GM12892 (cell line): ENCODE measurements around the gene CALD1.

- RRBS = no CpG with 5 or more reads among the region's 4 CpGs
These were observed 41.5 kb upstream of the CALD1 start for GRCh38 chr7:134737906-134738311.

- RRBS = no CpG with 5 or more reads among the region's 6 CpGs
These were observed 36.9 kb upstream of the CALD1 start for GRCh38 chr7:134742058-134743349.

- RRBS = no CpG with 5 or more reads among the region's 18 CpGs
These were observed at the start of gene CALD1 for GRCh38 chr7:134778994-134779991. CALD1 (plus strand) TSS chr7:134779634.

DNA sequence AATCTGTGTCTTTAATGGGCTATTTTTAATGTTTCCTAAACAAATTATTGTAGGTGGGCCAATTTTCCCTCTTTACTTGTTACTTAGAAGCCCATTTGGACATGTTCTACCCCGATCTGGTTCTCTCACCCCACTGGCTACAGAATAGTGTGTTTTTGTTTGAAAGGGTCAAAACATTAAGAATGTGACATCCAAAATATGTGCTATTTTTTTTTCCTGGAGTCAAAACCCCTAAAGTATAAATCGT, 32.2 kb downstream of the CALD1 start:
- RRBS = no CpG with 5 or more reads among the region's 2 CpGs

DNA sequence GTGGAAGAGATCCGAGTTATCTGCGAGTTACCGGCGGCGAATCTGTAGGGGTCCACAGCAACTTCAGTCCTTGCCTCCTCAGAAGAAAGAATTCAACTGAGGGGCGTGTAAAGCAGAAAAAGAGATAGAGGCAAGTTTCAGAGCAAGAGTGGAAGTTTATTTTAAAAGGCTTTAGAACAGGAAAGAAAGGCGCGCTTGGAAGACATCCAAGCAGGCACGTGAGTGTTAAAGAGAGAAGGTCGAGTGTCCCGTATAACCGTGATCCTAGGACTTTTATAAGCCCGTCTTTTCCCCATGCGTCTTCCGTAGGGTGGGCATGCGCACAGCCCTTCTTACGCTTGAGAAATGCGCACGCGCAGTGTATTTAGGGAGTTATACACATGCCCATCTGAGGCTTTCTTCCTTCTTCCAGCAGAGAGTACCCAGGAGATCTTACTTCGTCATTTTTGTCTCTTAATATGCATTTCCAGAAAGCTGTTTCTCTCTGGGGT, 52.4 kb downstream of the CALD1 start:
- RRBS = no CpG with 5 or more reads among the region's 21 CpGs

GRCh38 chr7:134864796-134865989, 85.8 kb downstream of the CALD1 start:
- RRBS = no CpG with 5 or more reads among the region's 12 CpGs

DNA sequence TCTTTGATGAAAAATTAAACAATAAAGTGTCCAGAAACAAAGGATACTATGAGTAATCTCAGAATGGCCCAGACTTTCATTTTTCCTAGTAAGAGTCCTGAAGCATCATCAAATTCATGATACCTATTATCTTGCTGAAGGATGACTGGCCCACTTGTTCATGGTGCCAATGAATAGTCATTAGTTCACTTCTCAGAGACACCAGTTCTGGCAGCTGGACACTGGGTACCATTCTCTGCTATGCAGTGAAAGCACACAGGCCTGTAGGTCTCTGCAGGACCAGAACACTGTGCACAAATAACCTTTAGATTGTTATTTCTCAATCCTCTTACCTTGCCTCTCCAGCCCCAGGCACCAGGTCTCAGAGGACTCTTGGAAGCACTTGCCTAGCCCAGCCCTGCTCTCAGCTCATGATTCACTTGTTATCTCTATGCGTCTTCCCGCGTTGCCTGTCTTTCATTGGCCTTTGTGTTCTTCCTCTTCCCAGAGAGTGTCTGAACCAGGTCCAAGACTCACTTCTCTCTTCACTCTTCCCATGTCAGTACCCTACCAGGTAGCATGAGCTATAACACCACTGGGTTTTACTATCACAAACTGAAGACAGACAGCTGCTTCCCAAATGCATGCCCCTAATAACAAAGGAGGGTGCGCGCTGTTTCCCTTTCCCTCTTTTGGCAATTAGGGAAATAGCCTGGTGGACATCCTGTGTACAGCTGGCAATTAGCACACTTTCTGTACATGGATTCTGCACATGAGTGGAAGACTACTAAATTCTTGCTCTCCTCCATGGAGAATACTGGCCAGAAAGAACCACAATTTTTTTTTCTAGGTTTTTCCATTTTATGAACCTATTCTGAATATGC, 97.9 kb upstream of the AGBL3 start:
- RRBS = no CpG with 5 or more reads among the region's 5 CpGs

- RRBS = no CpG with 5 or more reads among the region's 6 CpGs
These were observed 50.7 kb upstream of the AGBL3 start for GRCh38 chr7:134935566-134936109.

- RRBS = no CpG with 5 or more reads among the region's 14 CpGs
These were observed 7.0 kb upstream of the CYREN start for GRCh38 chr7:135177331-135178133.

GRCh38 chr7:135205656-135206477, 5.5 kb downstream of the WDR91 start:
- RRBS = no CpG with 5 or more reads among the region's 13 CpGs

DNA sequence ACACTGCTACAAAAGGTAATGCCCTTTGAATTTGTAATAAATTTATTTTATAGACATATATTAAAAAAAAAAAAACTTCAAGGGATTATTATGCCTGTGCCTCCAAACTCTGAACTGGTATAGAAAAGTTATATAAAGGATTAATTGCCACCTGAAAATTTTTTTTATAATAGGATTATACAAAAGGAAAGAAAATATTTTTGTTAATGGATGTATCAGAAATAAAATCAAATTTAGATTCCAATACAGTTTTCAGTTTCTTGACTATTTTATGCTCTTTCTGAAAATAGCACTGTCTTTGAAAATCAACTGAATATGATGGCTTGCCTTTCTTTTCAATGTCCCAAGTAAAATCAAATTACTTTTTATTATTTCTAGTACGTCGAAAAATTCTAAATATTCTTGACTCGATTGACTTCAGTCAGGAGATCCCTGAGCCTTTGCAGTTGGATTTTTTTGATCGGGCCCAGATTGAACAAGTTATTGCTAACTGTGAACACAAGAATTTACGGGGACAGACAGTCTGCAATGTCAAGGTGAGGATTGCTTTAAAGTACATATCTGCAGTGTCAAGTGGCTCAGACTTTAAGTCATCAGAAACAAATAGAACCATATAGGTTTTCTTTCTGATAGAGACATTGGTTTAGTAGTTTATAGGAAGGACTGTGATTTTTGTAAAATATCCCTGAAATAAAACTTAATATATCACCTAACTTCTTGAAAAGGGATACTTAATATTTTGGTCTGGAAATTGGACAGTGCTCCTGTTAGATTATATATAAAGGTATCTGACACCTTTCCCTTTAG, 45.4 kb upstream of the STMP1 start:
- RRBS = no CpG with 5 or more reads among the region's 5 CpGs

DNA sequence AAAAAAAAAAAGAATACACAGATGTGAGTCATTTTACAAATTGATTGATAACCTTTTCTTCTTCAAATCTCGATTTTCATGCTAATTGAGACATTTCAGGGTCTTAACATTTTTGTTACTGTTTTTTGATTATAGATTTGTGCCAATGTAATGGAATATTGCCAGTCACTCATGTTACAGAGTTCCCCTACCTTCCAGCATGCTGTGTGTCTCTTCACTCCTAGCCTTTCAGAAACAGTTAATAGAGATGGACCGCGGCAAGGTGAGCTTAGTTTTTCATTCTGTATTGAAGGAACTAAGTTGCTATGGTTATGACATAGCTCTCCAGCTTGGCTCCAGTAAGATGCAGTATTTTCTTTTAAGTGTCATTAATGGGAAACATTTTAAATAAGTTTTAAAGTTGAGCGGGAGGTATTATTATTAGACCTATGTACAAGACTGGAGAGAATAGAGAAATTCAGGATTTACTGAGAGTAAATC, 23.9 kb upstream of the STMP1 start:
- RRBS = no CpG with 5 or more reads among the region's 4 CpGs

- RRBS = no CpG with 5 or more reads among the region's 5 CpGs
These were observed 20.8 kb upstream of the FAM180A start for GRCh38 chr7:135769286-135769840.

DNA sequence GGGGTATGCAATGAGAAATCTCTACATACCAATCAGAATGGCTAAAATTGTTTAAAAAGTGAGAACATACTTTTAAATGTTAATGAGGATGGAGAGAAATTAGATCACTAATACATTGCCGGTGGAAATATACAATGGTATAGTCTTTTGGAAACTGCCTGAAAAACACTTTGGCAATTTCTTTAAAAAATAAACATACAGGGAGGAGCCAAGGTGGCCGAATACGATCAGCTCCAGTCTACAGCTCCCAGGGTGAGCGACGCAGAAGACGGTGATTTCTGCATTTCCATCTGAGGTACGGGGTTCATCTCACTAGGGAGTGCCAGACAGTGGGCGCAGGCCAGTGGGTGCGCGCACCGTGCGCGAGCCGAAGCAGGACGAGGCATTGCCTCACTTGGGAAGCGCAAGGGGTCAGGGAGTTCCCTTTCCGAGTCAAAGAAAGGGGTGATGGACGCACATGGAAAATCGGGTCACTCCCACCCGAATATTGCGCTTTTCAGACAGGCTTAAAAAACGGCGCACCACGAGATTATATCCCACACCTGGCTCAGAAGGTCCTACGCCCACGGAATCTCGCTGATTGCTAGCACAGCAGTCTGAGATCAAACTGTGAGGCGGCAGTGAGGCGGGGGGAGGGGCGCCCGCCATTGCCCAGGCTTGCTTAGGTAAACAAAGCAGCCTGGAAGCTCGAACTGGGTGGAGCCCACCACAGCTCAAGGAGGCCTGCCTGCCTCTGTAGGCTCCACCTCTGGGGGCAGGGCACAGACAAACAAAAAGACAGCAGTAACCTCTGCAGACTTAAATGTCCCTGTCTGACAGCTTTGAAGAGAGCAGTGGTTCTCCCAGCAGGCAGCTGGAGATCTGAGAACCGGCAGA, 37.2 kb upstream of the CHRM2 start:
- RRBS = no CpG with 5 or more reads among the region's 33 CpGs

DNA sequence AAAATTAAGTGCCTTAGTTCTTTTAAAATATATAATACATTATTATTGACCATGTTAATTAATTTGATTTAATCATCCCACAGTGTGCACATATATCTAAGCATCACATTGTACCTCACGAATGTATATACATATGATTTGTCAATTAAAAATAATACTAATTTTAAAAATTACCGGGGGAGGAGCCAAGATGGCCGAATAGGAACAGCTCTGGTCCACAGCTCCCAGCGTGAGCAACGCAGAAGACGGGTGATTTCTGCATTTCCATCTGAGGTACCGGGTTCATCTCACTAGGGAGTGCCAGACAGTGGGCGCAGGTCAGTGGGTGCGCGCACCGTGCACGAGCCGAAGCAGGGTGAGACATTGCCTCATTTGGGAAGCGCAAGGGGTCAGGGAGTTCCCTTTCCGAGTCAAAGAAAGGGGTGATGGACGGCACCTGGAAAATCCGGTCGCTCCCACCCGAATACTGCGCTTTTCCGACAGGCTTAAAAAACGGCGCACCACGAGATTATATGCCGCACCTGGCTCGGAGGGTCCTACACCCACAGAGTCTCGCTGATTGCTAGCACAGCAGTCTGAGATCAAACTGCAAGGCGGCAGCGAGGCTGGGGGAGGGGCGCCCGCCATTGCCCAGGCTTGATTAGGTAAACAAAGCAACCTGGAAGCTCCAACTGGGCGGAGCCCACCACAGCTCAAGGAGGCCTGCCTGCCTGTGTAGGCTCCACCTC, 161.9 kb downstream of the PTN start:
- RRBS = no CpG with 5 or more reads among the region's 32 CpGs

GRCh38 chr7:137513518-137514177, 170.1 kb upstream of the PTN start:
- RRBS = no CpG with 5 or more reads among the region's 14 CpGs

DNA sequence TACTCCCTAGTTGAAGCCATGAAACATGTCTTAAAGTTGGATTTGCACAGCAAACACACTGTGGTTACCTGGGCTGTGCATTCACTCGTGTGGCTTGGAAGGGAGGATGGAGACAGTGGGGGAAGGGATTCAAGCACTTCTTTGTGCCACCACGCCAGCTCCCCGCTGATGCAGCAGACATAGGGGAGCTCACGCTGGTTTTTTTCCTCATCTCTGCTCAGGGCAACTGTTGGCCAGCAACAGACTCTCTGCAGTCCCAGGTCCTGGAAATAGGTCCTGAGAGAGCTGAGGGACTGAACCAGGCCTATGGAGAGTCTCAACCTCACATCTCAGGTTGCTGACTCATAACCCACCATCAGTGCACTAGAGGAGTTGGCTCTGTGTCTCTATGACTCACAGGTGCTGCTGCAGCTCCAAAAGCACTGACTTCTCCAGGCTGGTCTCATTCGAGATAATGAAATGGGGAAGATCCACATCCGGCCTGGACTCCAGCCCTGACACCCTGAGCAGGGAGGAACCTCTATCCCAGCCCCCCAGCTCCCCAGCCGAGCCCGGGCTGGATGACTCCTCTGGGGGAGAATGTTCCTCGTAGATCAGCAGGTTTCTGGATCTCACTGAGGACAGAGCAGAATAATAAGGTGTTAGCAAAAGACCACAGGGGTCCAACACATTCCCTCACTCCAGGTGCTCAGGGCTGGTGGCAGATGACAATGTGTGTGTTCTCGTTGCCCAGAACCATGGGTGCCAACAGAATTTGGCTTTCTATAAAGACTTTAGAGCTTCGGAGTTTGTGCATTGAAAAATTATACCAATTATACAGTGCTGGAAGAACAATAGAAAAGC, 35.5 kb upstream of the DGKI start:
- RRBS = 25% methylated on average over 3 of the region's 11 CpGs

- RRBS = no CpG with 5 or more reads among the region's 2 CpGs
These were observed 64.8 kb downstream of the CREB3L2 start for GRCh38 chr7:137937107-137937510.

DNA sequence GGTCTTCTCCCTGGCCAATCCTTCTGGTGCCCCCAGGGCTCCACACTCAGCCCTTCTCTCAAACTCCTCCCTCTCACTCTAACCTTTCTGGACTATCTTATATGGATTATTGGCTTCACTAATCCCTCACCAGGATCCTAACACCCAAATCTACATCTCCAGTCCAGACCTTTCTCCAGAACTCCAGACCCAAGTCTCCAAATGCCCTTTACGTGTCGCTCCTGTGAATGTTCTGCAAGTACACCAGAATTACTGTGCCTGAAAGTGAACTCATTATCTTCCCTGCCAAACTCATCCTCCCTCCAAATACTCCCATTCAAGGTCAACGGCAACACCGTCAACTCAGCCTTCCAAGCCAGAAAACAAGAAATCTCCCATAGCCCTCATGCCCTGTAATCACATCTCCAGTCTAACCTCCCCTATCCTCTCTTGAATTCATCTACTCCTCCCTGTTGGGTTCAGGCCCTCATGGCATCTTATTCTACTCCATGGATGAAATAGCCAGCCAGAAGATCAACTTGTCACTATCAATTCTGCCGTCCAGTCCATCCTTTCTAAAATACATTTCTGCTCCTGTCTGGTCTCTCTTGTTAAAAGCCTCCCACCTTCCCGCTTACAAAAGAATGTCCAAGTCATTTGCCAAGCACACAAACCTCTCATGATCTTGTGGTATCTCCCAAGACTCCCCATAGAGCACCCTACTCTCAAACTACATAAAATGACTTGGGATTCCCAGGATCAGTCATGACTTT, 12.2 kb downstream of the CREB3L2 start:
- RRBS = no CpG with 5 or more reads among the region's 6 CpGs